ENCODE data around the gene TOP2A.

DNA sequence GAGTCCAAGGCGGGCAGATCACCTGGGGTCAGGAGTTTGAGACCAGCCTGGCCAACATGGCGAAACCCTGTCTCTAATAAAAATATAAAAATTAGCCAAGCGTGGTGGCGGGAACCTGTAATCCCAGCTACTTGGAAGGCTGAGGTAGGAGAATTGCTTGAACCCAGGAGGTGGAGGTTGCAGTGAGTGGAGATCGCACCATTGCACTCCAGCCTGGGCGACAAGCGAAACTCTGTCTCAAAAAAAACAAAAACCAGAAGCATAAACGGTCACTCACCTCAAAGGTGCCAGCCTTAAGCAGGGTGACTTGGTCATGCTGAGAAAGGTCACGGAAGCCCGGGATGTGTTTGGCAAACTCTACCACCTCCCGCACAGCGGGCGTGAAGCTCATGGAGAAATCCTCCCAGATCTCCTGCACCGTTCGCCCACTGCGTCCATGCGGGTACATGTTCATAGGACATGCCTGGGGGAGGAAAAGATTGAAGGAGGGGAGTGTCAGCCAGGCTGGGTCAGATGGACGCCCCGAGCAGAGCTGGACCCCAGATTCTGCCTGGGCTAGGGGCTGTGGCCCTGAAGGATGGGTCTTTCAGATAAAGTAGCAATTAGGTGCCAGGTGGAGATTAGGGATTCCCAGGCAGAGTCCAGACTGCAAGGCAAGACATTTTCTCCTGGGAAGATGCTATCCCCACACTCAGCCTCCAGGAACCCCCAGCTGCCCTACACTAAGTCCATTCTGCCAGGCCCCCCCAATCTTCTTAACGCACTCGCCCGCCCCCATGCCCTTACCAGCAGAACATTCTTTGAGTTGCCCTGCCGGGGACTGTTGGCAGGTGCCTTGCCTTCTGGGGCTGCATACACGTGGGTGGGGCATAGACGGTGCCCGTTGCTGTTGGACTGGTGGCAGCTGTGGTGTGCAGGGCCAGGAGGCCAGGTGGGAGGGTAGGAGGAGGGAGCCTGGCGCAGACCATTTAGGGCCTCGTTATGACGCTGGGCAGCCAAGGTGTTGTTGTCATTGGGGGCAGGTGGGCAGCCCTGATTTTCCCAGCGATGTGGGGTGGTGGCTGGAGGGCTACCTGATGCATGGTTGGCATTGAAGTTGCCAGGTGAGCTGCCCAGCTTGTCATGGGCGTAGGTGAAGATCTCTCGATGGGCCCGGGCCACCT lies 5.3 kb downstream of the NR1D1 start:
- PRO-cap, 2 experiments: peak in 1 of 2 experiments; most common minus-strand start position 797 of the sequence (in 1)

- PRO-cap, 2 experiments: no peak in any of the 2 experiments
Measured at GRCh38 chr17:40099675-40100009, 747 bp downstream of the NR1D1 start.

- PRO-cap, 2 experiments: peak in 2 of 2 experiments; most common plus-strand start chr17:40111414 (in 1); most common minus-strand start chr17:40111299 (in 2)
Measured at GRCh38 chr17:40111108-40112251, 10.3 kb upstream of the MSL1 start.

DNA sequence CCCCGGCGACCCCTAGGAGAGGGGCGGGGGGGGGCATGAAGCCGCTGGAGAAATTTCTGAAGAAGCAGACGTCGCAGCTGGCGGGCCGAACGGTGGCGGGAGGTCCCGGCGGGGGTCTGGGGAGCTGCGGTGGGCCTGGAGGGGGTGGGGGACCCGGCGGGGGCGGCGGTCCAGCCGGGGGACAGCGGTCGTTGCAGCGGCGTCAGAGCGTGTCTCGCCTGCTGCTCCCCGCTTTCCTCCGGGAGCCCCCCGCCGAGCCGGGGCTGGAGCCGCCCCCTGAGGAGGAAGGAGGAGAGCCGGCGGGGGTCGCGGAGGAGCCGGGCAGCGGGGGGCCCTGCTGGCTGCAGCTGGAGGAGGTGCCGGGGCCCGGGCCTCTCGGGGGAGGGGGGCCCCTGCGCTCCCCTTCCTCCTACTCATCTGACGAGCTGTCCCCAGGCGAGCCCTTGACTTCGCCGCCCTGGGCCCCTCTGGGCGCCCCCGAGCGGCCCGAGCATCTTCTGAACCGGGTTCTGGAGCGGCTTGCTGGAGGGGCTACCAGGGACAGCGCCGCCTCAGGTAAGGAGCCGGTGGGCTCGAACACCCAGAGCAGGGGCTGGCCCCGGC lies 658 bp downstream of the RAPGEFL1 start:
- PRO-cap, 2 experiments: no peak in any of the 2 experiments

DNA sequence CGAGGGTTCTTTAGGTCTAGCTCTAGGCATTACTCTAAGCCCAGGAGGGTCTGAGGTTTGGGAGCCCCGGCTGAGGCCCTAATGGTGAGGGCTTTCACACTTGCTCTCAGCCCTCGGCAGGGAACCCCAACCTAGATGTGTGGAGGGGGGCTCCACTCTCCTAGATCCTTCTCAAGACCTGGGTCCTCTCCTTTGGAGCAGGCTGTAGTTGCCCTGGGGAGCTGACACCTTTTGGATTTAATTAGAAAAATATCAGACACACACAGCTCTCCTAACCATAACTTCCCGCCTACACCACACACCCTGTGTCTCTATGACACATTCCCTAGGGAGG lies 2.4 kb downstream of the RAPGEFL1 start:
- PRO-cap, 2 experiments: no peak in any of the 2 experiments

- PRO-cap, 2 experiments: no peak in any of the 2 experiments
Measured at GRCh38 chr17:40304203-40304826, 4.7 kb upstream of the RARA start.

GRCh38 chr17:40321981-40322149 lies 12.9 kb downstream of the RARA start:
- PRO-cap, 2 experiments: no peak in any of the 2 experiments

DNA sequence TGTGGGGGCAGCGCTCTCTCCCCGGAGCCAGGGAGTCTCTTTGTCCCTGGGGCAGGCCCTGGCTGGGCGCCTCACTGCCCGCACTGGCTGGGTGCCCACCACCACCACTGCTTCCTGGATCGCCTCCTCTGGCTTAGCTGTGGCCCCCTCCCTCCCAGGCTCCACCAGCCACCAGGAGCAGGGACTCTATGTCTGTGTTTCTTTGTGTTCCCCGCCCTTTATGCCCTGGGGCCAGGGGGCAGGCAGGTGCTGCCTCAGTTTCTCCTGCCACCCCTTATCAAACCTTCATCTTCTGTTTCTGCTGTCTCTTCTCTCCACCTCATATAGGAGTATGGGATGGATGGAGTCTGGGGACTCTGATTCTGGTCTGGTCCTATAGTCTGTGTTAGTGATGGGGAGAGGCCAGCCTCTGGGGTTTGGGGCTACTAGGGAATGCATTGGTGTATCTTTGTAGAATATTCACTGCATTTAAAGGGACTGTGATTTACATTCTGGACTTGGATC lies 23.6 kb downstream of the RARA start:
- PRO-cap, 2 experiments: no peak in any of the 2 experiments

- PRO-cap, 2 experiments: peak in 2 of 2 experiments; most common plus-strand start chr17:40341425 (in 2); most common minus-strand start chr17:40341181 (in 2)
Measured at GRCh38 chr17:40340929-40341880, 23.3 kb downstream of the GJD3 start.

GRCh38 chr17:40351131-40351660 lies 13.3 kb downstream of the GJD3 start:
- PRO-cap, 2 experiments: no peak in any of the 2 experiments

DNA sequence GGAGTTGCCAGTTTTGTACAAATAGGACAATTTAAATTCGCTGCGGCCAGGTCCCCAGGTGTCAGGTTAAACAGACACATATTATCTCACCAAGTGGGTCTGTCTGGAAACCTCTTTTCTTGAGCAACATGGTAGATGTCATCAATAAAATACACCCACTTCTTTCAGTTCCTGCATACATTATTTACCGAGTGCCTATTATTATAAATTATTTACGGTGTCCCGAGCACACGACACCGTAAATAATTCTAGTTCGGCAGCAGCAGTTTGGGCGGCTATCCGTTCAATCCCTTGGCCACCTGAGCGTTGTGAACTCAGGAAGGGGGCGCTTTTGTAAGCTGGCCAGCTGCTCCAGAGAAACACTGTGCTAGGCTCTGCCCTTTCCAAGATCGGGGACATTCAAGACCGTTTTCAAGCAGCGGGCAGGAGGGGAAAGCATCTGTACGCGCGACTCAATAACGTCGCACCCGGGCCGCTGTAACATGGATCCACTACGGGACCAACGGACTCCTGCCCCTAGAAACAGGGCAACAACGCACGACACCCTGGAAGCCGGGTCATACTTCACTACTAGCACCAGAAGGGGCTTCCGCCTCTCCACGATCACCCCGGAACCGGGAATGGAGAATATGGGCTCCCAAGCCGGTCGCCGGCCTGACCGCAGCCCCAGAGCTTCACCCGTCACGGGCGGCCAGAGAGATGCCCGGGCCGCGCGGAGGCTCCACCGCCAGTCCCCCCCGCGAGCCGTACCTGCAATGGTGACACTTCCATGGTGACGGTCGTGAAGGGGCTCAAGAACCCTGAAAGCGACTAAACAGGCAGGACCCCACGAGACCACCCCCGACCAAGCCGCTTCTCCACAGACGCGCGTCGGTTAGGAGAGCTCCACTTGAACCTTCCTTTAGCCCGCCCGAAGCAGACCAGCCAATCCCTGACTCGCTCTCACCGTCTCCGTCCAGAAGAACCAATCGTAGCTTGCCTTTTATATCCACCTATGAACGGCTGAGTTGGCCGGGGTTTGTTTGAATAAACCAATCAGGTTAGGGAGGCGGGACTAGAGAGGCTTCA lies at the start of gene TOP2A:
TSS of gene TOP2A (minus strand) at position 876 of the 1,068 bp plus-strand sequence.
- PRO-cap, 2 experiments: no peak in any of the 2 experiments

DNA sequence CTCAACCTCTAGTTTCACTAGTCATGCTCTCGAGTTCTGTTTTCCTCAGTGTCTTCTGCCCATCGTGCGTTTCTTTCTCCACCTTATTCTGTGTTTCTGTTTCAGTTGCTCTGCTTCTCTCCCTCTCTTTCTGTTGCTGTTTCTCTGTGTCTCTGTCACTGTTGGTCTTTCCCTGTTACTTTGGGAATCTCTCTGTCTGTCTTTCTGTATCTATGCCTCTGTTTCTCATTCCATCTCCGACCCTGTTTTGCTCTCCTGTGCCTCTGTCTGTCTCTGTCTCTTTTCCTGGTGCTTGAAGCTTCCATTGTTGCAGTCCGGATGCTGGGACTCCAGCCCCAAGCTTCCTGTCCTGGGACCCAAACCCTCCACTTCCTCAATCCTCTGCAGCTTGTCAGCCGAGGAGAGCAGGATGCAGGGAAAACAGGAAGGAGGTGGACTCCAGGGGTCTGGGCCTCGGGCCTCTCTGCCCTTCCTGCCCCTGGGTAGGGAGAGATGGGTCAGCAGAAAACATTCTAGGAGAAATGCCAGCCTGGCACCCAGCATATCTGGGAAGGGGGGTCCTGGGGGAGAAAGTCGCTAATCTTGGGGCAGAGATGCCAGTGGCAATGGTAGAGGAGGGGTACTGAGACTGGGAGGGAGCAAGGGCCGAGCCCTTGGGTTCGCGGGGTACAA lies 2.0 kb downstream of the IGFBP4 start:
- PRO-cap, 2 experiments: no peak in any of the 2 experiments

GRCh38 chr17:40447747-40448231 lies 4.5 kb downstream of the IGFBP4 start:
- PRO-cap, 2 experiments: no peak in any of the 2 experiments

DNA sequence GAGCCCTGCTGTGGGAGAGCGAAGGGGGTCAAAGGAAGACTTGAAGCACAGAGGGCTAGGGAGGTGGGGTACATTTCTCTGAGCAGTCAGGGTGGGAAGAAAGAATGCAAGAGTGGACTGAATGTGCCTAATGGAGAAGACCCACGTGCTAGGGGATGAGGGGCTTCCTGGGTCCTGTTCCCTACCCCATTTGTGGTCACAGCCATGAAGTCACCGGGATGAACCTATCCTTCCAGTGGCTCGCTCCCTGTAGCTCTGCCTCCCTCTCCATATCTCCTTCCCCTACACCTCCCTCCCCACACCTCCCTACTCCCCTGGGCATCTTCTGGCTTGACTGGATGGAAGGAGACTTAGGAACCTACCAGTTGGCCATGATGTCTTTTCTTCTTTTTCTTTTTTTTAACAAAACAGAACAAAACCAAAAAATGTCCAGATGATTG lies 14.1 kb downstream of the IGFBP4 start:
- PRO-cap, 2 experiments: no peak in any of the 2 experiments

GRCh38 chr17:40459030-40459463 lies 15.8 kb downstream of the IGFBP4 start:
- PRO-cap, 2 experiments: no peak in any of the 2 experiments

DNA sequence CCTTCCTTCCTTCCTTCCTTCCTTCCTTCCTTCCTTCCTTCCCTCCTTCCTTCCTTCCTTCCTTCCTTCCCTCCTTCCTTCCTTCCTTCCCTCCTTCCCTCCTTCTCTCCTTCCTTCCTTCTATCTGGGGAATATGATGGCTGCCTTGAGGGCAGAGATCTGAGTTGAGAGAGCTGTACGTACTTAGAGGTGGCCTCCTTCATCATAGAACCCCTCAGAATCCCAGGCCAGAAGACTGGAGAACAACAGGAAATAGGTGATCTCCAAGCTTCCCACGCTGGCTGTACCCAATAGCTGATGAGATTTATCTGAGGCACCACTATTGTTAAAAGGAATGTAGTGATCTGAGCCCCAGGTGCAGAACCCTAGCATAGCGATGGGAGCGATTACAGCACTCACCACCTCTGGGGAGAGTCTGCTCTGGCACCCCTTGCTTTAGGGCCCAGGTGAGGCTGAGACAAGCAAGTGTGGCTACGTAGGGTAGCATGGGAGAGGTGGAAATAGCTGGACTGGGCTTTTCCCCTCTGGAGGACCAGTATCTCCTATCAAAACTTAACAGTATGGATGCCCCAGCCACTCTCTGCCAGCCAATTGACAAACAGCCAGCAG lies 26.0 kb downstream of the CCR7 start:
- PRO-cap, 2 experiments: no peak in any of the 2 experiments

DNA sequence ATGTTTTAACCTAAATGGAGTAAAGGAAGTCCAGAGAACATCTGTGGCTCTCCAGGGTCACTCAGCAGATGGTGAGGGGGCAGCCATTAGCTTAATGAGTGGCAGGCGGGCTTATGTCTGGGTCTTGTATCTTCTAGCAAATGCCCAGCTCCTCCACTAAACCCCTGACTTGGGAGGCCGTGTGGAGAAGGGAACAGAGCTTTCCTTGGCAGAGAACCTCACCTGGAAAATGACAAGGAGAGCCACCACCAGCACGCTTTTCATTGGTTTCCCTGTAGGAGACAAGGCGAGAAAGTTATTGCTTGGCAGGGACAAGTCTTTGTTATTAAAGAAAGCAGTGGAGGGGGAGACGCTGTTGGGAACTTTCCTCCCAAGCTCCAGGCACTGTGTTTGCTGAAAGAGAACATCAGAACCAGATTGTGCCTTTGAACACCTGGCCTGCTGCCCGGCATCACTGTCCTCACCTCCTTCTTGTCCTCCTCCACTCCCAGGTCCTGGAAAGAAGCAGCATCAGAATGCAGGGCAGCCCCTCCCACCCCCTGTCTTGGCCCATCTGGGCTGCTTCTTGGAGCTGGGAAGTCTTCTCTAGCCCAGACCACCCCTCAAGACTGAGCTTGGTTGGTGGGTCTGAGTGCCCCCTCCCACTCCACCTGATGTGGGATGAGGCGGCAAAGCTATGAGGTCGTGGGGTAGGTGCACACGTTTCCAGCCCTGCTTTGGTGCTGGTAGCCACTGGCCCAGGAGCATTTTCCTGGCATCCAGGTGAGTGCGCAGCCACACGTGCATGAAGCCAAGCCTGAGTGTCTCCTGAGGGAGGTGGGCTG lies 6.4 kb downstream of the CCR7 start:
- PRO-cap, 2 experiments: no peak in any of the 2 experiments

GRCh38 chr17:40561731-40562408 lies 3.4 kb downstream of the CCR7 start:
- PRO-cap, 2 experiments: no peak in any of the 2 experiments

DNA sequence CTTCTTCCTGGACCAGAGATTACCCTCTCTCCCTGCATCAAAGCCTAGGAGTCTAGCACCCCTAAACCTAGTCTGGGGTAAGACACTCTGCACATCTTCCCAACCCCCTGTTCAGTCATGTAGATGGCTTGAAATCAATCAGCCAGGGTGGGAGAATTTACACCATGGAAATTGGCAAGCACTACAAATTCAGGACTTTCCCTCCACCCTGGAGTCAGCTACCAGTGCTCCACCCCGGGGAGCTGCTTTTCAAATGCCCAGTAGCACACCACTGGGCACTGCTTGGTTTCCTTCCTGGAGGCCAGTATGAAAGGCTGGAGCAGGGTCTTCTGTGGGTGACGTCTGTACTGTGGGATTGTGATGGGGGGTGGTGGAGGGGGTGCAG lies 1.5 kb downstream of the CCR7 start:
- PRO-cap, 2 experiments: no peak in any of the 2 experiments

GRCh38 chr17:40597240-40597913 lies 32.1 kb upstream of the CCR7 start:
- PRO-cap, 2 experiments: no peak in any of the 2 experiments

All from psoas muscle (tissue), 2 donors.